NCI-H460 (cell line): ENCODE measurements around a stretch of chr7.

GRCh38 chr7:151494926-151495453 lies 24.7 kb downstream of the RHEB start:
RAMPAGE:
- cytosol, long total RNA, result no peak
- long total RNA, result no peak
- nucleus, long total RNA, result no peak

RAMPAGE:
- cytosol, long total RNA, result no peak
- long total RNA, result no peak
- nucleus, long total RNA, result no peak
Observed at GRCh38 chr7:151550754-151551008, 31.0 kb upstream of the RHEB start.

DNA sequence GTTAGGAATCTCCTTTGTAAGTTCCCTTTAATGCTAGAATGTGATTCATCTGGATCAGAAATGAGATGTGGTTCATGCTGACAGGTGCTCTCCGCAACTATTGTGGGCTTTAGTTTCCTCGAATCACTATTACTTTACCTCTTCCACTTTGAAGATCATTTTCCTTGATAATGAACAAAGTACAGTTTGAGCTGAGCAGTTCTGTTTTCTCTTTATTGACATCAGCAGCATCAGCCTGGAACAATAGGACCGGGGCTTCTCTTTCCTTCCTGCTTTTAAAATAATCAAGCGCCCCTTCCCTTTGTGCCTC lies 66.8 kb upstream of the RHEB start:
RAMPAGE:
- cytosol, long total RNA, result no peak
- long total RNA, result no peak
- nucleus, long total RNA, result no peak

GRCh38 chr7:151652125-151652707 lies 132.5 kb upstream of the RHEB start:
RAMPAGE:
- cytosol, long total RNA, result no peak
- long total RNA, result no peak
- nucleus, long total RNA, result no peak

DNA sequence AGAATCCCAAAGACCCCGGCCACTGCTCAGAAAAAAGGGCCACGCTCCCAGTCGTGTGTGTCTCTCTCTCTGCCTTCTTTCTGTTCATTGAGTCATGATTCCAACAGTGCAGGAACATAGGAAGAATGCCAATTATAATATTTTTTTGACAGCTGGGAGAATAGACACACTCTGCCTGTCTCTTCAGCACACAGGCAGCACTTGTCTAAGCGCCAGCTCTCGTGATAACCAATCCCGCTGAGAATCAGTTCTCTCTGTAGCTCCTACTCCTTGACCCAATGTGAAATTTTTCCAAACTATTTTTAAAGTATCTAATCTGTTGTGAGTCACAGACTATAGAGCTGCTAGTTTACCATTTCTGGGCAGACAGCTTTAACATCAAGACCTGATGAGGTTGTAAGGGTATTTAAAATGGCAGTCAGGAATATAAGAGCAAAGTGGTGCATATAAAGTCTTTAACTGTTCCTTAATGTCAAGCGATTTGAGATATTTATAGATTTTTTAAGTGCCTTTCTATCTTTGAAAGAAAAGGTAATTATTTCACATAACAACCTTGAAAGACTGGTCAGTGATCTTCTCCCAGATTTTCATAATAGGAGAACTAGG lies 145.8 kb upstream of the RHEB start:
RAMPAGE:
- cytosol, long total RNA, result no peak
- long total RNA, result no peak
- nucleus, long total RNA, result no peak

DNA sequence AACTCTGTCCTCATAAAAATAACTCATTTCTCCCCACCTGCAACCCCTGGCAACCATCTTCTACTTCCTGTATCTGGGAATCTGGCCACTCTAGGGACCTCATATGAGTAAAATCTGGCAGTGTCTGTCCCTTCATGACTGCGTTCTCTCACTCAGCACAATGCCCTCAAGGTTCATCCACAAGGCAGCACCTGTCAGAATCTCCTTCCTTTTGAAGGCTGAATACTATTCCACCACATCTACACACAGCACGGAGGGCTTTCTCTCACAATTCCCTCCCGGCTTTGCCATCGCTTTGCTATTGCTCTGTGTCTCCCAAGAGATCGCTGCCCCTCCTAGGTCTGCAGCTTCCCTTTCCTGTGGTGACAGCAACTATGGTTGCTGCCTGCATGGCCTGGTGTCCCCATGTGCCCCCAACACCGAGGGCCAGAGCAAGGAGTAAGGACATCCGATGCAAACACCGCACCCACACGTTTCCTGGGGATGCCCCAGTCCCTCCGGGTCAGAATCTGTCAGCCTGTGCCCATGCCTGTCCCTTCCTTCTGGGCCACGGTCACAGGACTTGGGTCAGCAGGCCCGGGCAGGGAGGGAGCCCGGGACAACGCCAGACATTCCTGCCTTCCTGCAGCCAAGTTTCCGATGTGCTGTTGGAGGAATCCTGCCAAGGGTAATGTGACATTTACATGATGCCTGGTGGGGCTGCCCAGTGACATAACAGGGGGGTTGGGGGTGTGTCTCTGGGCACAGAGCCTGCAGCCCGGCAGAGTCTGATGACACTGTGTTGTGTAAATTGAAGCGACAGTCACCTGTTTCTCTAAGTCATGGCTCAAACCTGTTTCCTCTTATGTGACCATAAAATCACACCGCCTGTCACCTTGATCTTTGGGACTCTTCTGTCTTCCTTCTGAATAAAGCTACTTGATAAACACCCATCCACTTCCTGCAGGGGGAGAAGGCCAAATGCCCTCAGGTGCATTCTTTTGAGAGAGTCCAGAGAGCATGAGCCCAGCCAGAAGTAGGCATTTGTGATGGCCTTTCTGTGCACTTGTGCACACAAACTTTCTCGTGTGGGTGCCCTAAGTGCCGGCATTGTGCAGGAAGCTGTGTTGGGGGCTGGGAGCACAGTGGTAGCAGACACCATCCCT lies 175.1 kb upstream of the RHEB start:
RAMPAGE:
- cytosol, long total RNA, result no peak
- long total RNA, result no peak
- nucleus, long total RNA, result no peak

DNA sequence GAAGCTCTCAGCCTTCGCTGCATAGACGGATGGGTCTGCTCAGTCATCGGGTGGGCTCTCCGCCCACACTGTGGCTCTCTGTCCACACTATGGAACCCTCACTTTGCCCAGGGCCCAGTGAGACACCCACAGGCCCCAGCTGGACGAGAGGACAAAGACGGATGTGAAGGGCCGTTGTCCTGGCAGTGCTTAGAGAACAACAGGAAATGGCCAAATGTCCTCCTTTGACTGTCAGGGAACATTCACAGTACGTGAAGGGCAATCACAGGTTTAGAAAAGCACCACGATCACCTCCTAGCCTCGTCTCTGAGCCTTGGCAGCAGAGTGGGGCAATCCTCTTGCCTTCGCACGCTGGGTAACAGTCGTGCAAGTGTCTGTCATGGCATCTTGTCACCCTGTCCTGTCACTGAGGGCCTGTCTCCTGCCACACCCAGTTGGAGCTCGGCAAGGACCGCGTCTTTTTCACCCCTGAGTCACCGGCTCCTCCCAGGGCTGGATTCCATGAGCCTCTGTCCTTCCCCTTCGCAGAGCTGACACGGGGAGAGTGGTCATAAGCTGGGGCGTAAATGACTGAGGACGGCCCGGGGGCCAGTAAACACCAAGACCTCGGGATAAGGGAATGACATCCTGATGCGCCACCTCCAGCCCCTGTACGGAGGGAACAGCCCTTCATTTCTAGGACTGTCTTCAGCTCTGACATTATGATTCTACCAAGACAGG lies 80.6 kb downstream of the PRKAG2 start:
RAMPAGE:
- cytosol, long total RNA, result no peak
- long total RNA, result no peak
- nucleus, long total RNA, result no peak

DNA sequence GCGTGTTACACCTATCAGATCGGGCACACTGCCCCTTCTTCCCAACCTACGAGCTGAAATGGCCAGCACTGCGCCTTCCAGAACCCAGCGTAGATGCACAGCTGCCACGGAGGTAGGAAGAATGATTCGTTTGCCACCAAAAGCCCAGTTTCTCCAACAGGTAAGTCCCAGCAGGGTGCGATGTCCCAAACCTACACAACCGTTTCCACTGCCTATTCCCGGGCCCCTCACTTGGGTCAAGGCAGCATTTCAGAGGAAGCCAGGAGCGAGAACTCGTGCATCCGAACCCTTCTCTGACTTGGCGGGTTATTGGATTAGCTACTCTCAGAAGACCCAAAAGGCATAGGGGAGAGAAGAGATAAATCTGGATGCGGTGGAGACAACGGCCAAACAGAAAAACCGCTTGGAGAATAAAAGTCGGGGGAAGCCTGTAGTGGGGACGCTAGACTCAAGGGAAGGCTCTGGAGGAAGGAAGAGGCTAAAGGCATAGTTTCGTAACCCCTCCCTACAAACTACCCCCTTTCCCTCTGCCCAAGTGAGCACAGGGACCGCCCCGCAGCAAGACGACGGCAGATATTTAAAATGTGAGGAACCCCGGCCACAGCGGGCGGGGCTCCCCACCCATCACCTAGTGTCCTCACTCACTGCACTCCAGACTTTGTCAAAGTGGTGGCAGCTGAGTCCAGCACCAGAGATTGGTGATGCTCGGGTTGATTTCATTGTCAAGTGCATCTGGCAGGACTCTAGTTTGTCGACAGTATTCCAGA lies 69.3 kb downstream of the PRKAG2 start:
RAMPAGE:
- cytosol, long total RNA, result no peak
- long total RNA, result no peak
- nucleus, long total RNA, result no peak

DNA sequence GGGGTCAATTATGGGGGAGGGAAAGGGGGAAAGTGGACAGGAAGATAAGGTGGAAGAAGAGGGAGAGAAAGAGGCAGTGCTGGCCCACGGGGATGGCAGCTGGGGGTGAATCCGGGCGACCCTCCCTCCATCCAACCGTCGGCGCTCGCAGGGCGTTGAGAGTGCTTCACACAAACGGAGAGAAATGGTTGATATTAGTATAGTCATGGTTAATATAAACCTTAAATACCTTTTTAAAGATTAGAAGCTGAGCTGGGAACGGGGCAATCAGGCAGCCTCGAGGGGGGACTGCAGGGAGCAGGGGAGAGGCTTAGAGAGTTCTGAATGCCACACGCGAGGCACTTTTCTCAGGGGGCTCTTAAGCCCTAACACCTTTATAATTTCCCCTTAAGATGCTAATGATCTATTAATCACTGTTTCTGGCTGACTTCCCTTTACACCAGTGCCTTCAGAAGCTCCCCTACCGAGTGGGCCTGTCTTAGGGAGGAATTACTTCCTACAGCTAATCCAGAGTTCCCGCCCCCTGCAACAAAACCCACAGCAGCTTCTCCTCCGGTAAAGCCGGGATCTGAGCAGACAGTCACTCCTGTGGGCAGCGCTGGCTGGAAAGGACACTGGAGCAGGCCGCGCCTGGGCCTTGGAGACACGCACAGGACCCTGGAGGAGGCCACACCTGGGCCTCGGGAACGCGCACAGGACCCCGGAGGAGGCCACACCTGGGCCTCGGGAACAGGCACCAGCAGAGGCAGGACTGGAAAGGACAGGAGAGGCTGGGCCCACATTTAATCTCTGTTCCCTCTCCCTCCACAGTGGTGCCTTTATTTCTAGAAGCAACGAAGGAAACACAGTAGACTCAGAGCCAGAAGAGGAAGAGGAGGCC lies 39.3 kb downstream of the PRKAG2 start:
RAMPAGE:
- cytosol, long total RNA, result no peak
- long total RNA, result no peak
- nucleus, long total RNA, result no peak

GRCh38 chr7:151840397-151841107 lies 36.4 kb downstream of the PRKAG2 start:
RAMPAGE:
- cytosol, long total RNA, result no peak
- long total RNA, result no peak
- nucleus, long total RNA, result no peak

RAMPAGE:
- cytosol, long total RNA, result no peak
- long total RNA, result no peak
- nucleus, long total RNA, result no peak
Observed at GRCh38 chr7:151876662-151876995, 286 bp downstream of the PRKAG2 start.

RAMPAGE:
- cytosol, long total RNA, result no peak
- long total RNA, result no peak
- nucleus, long total RNA, result no peak
Observed at GRCh38 chr7:152143144-152143720, 117.8 kb downstream of the GALNT11 start.

RAMPAGE:
- cytosol, long total RNA, result no peak
- long total RNA, result no peak
- nucleus, long total RNA, result no peak
Observed at GRCh38 chr7:152240541-152241341, 195.1 kb downstream of the KMT2C start.

DNA sequence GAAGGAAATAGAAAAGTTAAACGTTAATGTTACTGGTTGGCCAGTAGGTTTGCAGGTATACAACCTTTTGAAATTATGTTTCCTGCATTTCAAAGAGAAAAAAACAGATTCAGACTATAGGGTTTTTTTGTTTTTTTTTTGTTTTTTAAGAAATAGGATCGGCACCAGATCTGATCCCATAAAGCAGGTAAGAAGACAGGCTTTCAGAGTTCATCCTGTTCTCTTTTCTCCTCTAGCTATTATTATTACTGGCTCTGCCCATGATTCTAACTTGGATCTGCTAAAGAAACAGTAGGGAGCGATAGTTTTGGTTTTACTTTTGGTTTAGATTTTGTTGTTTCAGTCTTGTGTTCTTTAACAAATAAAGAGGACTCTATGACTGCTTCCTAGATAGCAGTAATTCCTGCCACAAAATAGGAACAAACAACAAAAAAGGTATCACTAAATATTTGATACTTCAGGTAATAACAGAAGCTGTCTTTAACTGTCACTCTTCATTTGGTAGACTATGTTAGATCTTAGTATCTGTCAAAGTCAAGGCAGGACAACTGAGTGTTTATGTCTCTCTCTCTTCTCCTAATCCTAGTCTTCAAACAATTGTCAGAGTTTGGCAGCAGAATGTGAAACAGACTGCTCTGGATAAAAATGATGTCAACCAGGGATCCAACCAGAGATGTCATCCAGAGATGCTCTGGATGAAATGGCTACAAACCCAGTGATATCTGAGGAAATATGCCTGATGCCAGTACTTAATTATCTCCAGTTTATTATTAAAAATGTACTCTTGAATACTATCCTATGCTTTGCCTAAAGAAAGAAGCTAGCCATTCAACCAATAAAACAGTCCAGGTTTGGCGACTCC lies 99.8 kb downstream of the KMT2C start:
RAMPAGE:
- cytosol, long total RNA, result no peak
- long total RNA, result no peak
- nucleus, long total RNA, result no peak

GRCh38 chr7:152341220-152341804 lies 94.5 kb downstream of the KMT2C start:
RAMPAGE:
- cytosol, long total RNA, result no peak
- long total RNA, result no peak
- nucleus, long total RNA, result no peak

DNA sequence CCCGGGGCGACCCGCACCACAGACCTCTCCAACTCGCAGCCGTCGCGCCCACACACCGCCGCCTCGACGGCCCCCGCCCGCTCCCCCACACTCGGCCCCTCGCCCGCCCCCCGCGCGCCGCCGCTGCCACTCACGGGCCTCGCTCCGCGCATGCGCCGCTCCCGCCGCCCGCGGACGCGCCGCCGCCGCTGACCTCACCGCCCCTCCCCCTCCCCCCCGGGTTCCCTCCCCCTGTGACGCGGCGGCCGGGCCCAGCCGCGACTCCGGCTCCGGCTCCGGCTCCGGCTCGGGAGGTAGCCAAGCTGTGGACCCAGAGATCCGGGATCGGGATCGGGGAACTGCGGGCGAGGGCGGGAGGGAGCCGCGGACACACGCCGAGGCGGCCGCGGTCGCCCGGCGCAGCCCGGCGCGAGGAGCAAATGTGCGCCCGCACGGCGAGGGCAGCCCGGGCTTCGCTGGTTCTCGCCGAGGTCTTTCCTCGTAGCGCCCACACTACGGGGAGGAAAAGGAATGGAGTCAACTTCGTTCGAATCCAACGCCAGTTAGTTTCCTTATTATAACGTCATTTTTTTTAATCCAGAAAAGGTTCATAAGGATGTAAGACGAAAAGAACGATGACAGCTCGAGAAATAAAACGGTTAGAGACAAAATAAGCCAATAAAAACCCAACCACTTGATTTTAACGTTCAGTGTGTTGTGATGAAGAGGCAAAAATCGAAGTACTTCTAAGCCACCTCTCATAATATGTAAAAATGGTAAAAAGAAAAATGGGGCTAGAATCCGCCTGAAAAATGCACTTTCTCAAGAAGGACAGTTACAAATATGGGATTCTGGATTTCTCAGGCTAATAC lies 910 bp upstream of the KMT2C start:
RAMPAGE:
- cytosol, long total RNA, result no peak
- long total RNA, result no peak
- nucleus, long total RNA, result start-site peak on the plus strand centred at position 381 of the sequence, 65 bp wide, 36 and 17 reads in 2 replicates

GRCh38 chr7:153406892-153407578 lies 645.2 kb upstream of the DPP6 start:
RAMPAGE:
- cytosol, long total RNA, result no peak
- long total RNA, result no peak
- nucleus, long total RNA, result no peak

DNA sequence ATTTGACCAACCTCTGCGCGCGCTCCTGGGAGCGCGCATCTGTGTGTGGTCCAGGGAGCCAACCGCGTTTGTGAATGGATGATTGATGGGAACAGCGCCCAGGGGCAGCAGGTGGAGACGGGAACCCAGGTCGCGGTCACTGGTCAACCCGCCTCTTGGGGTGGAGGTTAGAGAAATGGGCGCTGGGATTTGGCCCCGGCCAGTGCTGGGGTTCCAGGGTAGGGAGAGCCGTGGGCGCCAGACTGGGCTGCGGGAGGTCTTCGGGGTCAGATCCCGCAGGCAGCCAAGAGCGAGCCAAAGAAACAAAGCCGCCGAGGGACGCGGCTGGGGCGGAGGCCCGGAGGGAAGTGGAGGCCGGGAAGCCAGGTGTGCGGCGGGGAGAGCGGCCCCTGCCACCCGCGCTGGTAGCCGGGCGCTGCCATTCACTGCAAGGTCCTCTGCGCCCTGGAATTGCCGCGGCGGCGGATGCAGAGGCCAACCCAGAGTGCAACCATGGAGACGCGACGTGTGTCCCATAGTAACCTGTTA lies 165.9 kb upstream of the DPP6 start:
RAMPAGE:
- cytosol, long total RNA, result no peak
- long total RNA, result no peak
- nucleus, long total RNA, result no peak

DNA sequence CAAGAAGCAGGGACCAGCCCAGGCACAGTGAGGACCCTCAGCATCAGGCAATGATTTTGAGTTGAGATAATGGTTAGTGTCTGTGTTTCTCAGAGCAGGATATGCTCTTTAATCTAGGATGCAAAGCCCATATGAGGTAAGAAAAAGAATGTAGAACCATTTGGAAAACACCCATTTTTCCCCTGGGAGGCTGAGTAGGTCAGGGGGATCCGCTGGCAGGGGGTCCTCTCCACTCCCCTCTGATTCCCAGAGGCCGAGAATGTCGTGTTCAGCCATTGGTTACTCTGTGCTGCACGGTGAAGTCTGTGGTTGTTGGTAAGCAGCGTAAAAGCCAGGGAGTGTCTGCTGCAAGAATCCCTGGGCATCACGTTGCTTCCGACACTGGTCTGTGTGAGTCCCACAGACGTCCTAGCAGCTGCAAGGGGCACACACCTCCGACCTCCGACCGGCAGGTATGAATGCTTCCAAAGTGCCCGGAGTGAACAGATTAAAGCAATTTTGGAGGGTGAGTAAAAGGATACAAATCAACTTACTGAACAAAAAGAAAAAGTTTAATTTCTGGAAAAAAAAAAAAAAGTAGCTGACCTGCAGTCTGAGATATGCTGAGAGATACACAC lies 132.0 kb downstream of the DPP6 start:
RAMPAGE:
- cytosol, long total RNA, result no peak
- long total RNA, result no peak
- nucleus, long total RNA, result no peak

DNA sequence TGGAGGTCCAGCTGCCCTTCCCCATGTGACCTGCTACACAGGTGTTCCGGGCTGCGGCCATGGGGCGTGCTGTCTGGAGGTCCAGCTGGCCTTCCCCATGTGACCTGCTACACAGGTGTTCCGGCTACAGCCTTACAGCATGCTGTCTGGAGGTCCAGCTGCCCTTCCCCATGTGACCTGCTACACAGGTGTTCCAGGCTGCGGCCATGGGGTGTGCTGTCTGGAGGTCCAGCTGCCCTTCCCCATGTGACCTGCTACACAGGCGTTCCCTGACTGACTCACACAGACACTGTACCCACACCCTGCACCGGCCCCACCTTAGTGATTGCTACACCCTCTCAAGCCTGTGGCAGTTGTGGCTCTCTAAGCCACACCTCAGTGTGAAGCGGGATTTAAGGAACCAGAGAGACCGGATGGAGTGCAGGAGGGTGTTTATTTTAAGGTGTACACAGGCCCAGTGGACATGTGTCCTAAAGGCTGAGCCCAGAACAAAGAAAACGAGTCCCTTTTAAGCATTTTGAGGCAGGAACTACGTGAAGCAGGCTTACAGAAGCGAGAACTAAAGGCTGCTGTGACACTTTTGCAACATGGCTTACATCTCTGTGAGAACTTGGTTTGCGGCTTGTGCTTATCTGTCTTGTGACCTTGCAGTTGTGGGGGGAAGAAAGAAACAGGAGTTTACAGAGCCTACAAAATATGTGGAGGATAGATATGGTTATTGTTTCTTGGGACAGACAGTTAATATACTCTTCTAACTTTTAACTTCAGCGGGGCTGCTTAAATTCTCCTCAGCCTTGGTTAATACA lies 326.4 kb downstream of the PAXIP1 start:
RAMPAGE:
- cytosol, long total RNA, result no peak
- long total RNA, result no peak
- nucleus, long total RNA, result no peak